Mononuclear cell (primary cell): ENCODE measurements around a stretch of chr7.

GRCh38 chr7:158741002-158741481, 36.4 kb upstream of the NCAPG2 start:
- RRBS = no CpG with 5 or more reads among the region's 19 CpGs

DNA sequence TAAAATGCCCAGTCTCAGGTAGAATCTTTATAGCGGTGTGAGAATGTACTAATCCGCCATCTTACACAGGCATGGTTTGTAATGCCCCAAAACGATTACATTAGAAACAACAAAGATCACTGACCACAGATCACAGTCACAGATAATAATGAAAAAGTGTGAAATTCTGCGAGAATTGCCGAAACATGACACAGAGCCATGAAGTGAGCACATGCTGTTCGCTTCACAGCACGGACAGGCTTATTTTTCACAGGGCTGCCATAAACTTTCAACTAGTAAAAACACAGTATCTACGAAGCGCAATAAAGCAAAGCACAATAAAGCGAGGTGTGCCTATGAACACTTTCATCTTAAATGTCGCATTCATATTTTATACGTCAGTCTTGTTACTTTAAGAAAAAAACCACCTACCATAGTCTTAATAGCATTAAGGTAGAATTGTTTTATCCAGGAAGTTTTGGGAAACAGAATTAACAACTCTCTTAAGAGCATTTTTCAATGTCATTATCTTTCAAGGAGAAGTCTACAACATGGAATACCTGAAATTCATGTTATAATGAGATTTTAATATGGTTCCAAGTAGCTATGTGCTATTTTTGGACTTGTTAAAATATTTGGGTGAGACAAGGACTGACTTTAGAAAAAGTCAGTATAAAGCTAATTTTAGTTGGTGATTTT, 51.5 kb downstream of the ESYT2 start:
- RRBS = no CpG with 5 or more reads among the region's 12 CpGs

- RRBS = no CpG with 5 or more reads among the region's 6 CpGs
These were observed 50.6 kb downstream of the ESYT2 start for GRCh38 chr7:158778525-158779254.

DNA sequence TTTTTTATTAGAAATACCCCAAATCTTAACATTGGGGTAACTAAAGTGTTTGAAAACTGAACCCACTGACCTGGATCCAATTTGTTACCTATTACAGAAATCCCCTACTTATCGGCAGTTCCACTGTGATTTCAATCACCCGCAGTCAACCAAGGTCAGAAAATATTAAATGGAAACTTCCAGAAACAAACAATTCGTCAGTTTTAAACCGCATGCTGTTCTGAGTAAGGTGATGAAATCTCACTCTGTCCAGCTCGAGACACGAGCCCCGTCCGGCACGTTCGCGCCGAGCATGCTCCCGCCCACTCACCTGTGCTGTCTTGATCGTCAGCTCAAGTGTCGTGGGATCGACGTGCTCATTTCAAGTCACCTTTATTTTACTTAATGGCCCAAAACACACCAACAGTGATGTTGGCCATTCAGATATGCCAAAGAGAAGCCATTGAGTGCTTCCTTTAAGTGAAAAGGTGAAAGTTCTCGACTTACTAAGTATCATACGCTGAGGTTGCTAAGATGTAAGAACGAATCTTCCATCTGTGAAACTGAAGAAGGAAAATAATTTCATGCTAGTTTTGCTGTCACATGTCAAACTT, 21.2 kb downstream of the ESYT2 start:
- RRBS = no CpG with 5 or more reads among the region's 20 CpGs

- RRBS = no CpG with 5 or more reads among the region's 18 CpGs
These were observed 8.0 kb downstream of the ESYT2 start for GRCh38 chr7:158820852-158822220.

- RRBS = no CpG with 5 or more reads among the region's 4 CpGs
These were observed 6.2 kb upstream of the DYNC2I1 start for GRCh38 chr7:158850119-158850532.

- RRBS = 54% methylated on average over 7 of the region's 24 CpGs
These were observed 14.8 kb downstream of the DYNC2I1 start for GRCh38 chr7:158871015-158871625.

- RRBS = no CpG with 5 or more reads among the region's 23 CpGs
These were observed 23.2 kb downstream of the DYNC2I1 start for GRCh38 chr7:158879321-158880105.

- RRBS = no CpG with 5 or more reads among the region's 5 CpGs
These were observed 120.1 kb downstream of the DYNC2I1 start for GRCh38 chr7:158976468-158976775.

GRCh38 chr7:159012634-159013234, 131.9 kb downstream of the VIPR2 start:
- RRBS = no CpG with 5 or more reads among the region's 14 CpGs

DNA sequence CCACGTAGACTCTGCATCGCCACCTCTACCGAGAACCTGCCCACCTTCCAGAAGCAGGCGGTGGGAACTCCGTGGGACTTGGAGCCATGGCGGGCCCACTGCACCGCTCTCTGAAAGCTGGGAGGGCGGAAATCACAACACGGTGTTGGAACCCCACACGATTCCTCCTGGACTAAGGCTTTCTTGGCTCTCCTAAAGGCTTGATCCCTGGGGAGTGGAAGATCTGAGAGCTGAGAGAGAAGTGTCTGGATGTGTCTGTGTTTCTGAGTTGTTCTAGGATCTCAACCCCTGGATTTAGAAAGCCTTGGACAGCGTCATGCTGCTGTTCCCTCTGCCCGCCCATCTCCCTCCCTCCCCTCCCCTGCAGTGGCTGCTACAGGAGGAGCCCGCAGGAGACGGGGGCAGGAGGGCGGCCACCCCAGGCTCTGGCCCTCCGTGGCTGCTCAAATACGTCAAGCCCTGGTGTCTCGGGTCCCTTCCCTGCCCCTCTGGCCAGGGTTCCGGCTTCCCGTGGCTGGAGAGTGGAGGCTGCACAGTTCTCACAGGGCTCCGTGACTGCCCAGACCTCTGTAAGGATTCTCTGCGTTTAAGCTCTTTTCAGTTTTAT, 79.6 kb downstream of the VIPR2 start:
- RRBS = no CpG with 5 or more reads among the region's 22 CpGs

DNA sequence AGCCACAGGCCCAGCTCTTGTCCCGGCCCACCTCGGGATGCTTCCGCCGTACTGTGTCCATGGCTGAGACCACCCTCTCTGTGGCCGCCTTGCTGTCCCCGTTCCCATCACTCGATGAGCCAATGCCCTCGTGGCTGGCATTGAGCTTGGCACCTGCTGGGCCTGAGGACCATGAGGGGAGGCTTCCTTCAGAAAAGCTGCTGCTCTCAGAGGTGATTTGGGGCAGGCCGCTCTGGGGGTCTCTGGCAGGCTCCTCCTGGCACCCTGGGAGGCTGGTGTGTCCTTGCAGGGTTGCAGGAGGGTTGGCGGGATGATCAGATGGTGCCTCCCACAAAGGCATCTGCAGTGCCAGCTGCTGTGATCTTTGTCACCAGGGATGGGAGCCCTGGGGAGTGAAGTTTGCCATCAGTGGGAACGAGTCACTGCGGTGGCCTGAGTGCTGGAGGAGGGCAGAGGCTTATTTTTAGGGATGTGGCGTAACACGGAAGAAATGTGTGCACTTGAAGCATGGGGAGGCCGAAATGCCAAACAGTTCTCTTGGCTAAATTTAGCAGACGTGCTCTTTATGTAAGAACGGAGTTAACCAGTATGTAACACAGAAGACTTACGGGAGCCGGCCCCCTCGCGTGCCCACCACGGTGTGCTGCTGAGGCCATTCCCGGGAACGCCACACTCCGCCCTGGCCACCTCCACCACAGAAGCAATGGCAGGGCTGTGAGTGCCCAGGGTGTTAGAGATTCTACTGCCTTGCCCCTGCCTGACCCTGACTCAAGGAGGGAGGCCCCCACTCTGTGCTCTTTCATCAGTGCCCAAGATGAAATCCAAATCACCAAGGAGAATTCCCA, 47.6 kb downstream of the VIPR2 start:
- RRBS = 94% methylated on average over 5 of the region's 25 CpGs